HT1080 (cell line): ENCODE results near the gene PCYT2.

RAMPAGE:
- cytosol, long total RNA: no peak
- long total RNA: no peak
- nucleus, long total RNA: no peak
These were observed 731 bp downstream of the FAAP100 start for GRCh38 chr17:81551339-81551904.

DNA sequence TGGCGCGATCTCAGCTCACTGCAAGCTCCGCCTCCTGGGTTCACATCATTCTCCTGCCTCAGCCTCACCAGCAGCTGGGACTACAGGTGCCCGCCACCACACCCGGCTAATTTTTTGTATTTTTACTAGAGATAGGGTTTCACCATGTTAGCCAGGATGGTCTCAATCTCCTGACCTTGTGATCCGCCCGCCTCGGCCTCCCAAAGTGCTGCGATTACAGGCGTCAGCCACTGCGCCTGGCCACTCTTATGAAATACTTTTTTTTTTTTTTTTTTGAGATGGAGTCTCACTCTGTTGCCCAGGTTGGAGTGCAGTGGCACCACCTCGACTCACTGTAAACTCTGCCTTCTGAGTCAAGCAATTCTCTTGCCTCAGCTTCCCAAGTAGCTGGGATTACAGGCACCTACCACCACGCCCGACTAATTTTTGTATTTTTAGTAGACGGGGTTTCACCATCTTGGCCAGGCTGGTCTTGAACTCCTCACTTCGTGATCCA is 7.9 kb downstream of the NPLOC4 start:
RAMPAGE:
- cytosol, long total RNA: no peak
- long total RNA: no peak
- nucleus, long total RNA: no peak

DNA sequence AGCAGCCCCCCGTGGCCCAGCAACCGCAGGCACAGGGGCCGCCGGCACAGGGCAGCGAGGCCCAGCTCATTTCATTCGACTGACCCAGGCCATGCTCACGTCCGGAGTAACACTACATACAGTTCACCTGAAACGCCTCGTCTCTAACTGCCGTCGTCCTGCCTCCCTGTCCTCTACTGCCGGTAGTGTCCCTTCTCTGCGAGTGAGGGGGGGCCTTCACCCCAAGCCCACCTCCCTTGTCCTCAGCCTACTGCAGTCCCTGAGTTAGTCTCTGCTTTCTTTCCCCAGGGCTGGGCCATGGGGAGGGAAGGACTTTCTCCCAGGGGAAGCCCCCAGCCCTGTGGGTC is 1.7 kb upstream of the MRPL12 start:
RAMPAGE:
- cytosol, long total RNA: no peak
- long total RNA: no peak
- nucleus, long total RNA: no peak

DNA sequence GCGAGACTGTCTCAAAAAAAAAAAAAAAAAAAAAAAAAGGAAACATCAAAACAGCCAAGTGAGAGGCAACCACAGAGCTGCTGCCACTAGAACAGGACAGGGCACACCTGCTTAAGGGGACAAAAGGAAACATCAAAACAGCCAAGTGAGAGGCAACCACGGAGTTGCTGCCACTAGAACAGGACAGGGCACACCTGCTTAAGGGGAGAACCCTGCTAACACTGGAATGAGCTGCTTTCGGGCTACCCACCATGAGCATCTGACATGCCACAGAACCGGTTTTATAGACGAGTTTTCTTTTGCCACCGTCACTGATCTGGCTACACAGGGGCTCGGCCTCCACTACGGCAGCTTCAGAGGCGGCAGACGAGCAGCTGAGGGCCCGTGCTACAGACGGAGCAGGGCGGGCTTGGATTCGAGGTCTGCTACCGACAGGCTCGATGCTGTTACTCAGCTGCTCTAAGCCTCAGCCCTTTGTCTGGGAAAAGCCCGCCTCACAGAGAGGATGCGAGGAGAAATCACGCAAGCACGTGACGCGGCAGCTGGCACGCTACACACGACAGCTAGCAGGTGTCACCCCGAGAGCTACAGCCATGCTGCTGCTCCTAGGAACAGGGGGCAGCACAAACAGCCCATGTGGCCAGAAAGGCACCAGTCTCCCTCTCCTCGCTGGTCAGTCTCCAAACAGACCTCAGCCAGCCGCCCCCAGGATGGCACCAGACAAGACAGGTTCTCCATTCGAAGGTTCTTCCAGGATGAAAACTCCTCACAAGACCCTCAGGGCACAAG is 1.9 kb downstream of the P4HB start:
RAMPAGE:
- cytosol, long total RNA: no peak
- long total RNA: no peak
- nucleus, long total RNA: no peak

DNA sequence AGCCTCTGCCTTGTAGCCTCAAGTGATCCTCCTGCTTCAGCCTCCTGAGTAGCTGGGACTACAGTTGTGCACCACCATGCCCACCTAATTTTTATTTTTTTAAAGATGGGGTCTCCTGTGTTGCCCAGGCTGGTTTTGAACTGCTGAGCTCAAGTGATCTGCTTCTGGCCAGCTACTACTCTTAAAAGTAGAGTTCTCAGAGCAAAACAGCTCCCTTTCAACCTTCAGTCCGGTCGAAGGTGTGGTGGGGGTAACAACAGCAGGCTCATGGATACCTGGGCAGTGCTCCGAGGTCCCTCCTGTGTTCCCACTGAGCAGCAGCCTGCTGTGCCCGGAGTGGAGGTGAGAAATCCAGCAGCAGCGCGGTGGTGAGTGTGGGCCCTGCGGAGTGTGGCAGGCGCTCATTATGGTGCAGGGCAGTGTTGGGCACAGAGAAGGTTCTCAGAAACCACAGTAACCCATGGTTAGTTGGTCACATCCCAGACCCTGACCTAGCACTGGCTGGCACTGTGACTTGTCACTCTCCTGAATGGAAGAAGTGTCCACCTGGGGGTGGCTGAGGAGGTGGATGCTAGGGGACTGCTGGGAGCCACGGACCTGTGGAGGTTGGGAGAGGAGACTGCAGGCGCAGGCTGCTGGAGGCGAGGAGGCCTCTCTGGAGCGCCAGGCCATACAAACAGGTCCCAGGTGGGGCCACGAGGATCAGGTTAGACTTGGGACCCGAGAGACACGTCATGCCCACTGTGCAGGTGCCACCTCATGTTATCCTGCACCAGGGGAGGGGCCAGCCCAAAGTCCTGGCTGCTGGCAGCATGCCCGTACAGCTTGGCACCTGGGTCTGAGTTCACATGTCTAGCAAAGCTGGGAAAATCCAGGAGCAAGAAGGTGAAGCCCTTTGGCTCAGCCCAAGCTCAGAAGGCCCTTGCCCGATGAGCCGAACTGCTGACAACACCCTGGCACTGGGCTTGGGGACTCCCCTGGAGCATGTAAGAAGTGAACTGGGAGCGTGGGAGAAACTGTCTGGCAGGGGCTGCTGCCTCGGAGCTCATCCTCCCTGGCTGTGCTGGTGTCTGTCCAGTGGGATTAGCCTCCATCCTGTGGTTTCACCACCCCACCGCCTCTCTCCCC is 5.2 kb upstream of the P4HB start:
RAMPAGE:
- cytosol, long total RNA: no peak
- long total RNA: no peak
- nucleus, long total RNA: no peak

GRCh38 chr17:81872795-81873337 is 1.7 kb upstream of the ARHGDIA start:
RAMPAGE:
- cytosol, long total RNA: no peak
- long total RNA: no peak
- nucleus, long total RNA: no peak

GRCh38 chr17:81911309-81912138 is at the start of gene PCYT2:
Gene PCYT2 (minus strand): TSS chr17:81911399.
RAMPAGE:
- cytosol, long total RNA: no peak
- long total RNA: no peak
- nucleus, long total RNA: no peak

DNA sequence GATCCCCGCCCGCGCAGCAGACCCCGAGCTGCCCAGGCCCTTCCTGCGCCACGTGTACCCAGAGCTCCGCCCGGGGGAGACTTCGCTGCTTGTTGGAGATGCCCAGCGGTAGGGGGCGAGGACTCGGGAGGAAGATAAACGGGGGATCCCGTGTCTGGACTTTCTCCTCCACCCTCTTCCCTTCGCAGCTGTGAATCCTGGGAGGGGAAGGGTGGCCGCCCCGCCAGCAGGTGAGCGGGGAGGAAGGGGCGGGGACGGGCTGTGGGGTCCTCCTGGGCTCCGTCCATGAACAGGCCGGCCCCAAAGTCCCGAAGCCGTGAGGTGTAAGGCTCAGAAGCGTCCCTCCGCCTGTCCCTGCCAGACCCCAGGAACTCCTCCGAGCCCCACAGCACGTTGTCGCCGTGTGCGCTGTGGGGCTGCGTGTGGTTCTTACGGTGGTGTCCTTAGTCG is 706 bp upstream of the MAFG start:
RAMPAGE:
- cytosol, long total RNA: no peak
- long total RNA: no peak
- nucleus, long total RNA: no peak

RAMPAGE:
- cytosol, long total RNA: no peak
- long total RNA: no peak
- nucleus, long total RNA: no peak
These were observed 4.0 kb upstream of the MAFG start for GRCh38 chr17:81931334-81932221.

RAMPAGE:
- cytosol, long total RNA: no peak
- long total RNA: no peak
- nucleus, long total RNA: no peak
These were observed 871 bp upstream of the ASPSCR1 start for GRCh38 chr17:81976208-81977308.

GRCh38 chr17:81991484-81992739 is 14.5 kb downstream of the ASPSCR1 start:
RAMPAGE:
- cytosol, long total RNA: no peak
- long total RNA: no peak
- nucleus, long total RNA: no peak

DNA sequence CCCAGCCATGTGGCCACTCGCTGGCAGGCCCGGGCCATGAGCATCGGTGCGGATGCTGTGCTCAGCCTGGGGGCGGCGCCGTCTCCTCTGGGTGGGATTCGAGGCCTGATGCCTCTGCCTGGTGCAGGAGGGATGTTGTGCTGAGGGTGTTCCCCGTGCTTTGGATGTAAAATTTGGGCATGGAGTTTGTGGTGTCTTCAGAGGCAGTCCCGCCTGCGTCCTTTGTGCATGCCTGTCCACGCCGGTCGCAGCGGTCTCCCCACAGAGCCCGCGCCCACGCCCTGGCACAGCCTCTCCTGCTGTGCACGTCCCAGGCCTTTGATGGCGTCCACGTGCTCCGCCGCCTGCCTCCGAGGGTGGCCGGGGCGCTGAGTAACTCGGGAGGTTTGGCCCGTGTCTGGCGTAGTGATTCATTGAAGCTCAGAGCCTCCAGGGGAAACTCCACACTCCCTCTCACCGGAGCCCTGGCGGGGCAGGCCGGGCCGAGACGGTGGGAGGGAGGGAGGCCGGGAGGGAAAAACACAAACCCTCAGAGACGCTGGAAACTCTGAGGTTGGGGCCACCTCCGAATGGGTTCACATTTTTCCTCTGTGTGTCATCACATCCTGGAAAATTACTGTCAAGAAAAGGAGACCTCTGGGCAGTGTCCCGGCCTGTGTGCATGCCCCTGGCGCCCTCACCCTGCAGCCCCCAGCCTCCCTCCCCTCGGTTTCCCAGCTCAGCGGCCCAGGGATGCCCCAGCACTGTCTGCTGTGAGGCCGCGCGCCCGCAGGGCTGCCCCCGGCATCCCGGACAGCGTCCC is 19.0 kb downstream of the CENPX start:
RAMPAGE:
- cytosol, long total RNA: no peak
- long total RNA: no peak
- nucleus, long total RNA: no peak

GRCh38 chr17:82043422-82044044 is 6.0 kb upstream of the DCXR start:
RAMPAGE:
- cytosol, long total RNA: no peak
- long total RNA: no peak
- nucleus, long total RNA: no peak

RAMPAGE:
- cytosol, long total RNA: no peak
- long total RNA: no peak
- nucleus, long total RNA: no peak
These were observed 2.0 kb downstream of the GPS1 start for GRCh38 chr17:82053565-82054188.

GRCh38 chr17:82055255-82056467 is 4.0 kb downstream of the GPS1 start:
RAMPAGE:
- cytosol, long total RNA: no peak
- long total RNA: no peak
- nucleus, long total RNA: no peak

RAMPAGE:
- cytosol, long total RNA: no peak
- long total RNA: no peak
- nucleus, long total RNA: no peak
These were observed 15.7 kb downstream of the FASN start for GRCh38 chr17:82081911-82083127.

GRCh38 chr17:82090146-82090785 is 7.8 kb downstream of the FASN start:
RAMPAGE:
- cytosol, long total RNA: no peak
- long total RNA: no peak
- nucleus, long total RNA: no peak

DNA sequence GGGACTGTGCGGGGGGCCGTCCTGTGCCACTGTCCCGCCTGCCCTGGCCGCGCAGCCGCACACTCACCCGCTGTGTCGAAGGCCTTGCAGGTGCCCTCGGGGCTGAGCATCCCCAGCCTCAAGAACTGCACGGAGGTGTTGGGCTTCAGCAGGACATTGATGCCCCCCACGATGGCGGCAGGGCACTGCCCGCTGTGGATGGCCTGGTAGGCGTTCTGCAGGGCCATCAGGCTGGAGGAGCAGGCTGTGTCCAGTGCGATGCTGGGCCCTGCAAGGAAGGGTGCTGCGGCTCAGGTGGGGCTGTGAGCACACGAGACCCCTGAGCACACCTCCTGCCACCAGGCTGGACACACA is 4.9 kb downstream of the FASN start:
RAMPAGE:
- cytosol, long total RNA: no peak
- long total RNA: no peak
- nucleus, long total RNA: no peak

RAMPAGE:
- cytosol, long total RNA: no peak
- long total RNA: no peak
- nucleus, long total RNA: no peak
These were observed 1.8 kb downstream of the FASN start for GRCh38 chr17:82096032-82096857.

RAMPAGE:
- cytosol, long total RNA: no peak
- long total RNA: no peak
- nucleus, long total RNA: no peak
These were observed 20.7 kb upstream of the FASN start for GRCh38 chr17:82118550-82119261.